PC-3 (cell line): ENCODE measurements around the genes STEAP1 and CYP51A1.

DNA sequence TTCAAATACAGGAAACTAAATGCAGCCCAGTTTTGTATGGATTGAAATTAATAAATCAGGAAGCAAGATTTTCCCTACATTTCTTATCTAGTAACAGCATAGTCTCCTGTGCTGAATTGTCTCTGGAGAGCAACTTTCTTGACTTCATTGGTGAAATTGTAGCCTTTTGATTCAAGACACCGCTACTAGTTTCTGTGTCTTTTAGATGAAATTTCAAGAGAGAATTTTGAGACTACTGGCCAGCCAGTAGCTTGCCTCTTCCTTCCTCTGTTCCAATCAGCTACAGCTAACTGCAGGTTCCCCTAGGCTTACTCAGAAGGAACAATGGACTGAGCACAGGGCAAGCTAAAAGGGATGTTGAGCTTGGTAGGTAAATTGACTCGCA, 80.9 kb downstream of the RUNDC3B start:
- RAMPAGE, long total RNA: no peak

- RAMPAGE, long total RNA: no peak
Measured at GRCh38 chr7:87875619-87876007, 547 bp downstream of the SLC25A40 start.

GRCh38 chr7:90154036-90155060, at the start of gene STEAP1:
STEAP1 (plus strand) TSS chr7:90154469.
- RAMPAGE, long total RNA: start-site peak on the plus strand at chr7:90154468-90154495, 85 and 78 reads in 2 replicates

DNA sequence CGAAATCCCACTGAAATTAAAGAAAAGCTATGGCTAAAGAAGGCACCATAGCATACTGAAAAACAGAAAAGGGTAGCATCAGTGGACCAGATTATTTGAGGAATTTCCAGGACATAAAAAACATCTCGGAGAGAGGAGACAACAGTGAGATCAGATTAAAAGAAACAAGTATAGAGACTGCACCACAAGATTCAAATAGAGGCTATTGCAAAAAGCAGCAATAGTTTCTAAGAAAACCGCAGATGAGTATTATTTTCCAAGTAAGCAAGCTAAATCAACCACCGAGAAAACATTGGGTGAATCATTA, 18.7 kb downstream of the STEAP1 start:
- RAMPAGE, long total RNA: no peak

- RAMPAGE, long total RNA: no peak
Measured at GRCh38 chr7:90461303-90461890, 8.0 kb upstream of the PTTG1IP2 start.

DNA sequence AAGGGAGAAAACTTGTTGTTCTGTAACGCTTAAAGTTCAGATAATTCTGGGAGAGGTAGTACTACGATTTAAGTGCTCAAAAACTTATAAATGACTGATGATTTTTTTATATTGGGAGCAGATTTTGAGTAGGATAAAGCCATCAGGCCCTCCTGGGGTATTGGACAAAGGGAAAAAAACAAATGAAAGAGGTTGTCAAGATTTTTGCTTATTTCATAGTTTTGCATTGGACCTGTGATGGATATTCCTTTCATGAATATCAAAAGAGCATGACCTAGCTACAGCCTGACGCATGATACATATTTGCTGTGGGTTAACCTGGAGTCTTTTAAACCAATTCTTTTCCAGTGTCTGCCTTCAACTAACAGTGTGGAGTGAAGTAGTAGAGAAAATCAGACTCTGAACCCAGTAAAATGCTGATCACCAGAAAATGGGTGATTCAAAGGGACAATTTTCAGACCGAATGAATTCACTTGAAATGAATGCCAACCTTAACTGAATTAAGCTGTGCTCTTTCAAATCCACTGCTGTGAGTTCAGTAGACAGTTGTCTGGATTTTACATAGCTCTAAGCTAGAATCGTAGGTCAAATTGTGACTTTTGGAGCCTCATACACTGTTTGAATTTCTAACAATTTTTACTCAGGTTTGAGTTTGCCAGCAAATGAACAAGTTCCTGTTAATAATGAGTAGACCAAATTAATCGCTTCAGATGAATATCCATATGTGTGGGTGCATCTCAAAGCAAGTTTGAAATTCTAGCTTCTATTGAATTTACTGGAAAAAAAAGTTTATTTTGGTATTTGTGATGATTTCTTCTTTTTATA, 123.0 kb downstream of the CDK14 start:
- RAMPAGE, long total RNA: no peak

DNA sequence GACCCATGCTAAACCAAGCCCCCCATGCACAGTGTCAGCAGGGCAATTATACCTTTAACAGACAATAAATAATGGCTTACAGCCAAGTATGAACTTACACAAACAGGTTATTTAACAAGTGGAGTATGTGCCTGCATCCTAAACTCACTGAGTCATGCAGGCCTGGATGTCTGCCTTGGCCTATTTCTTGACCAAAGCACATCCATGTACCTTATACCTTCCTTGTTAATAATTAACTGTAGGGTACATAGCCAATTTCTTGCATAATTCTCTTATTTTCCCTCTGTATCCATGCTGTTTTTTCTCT, 170.9 kb downstream of the CDK14 start:
- RAMPAGE, long total RNA: no peak

- RAMPAGE, long total RNA: no peak
Measured at GRCh38 chr7:90777101-90777580, 181.0 kb downstream of the CDK14 start.

GRCh38 chr7:91941705-91941850, 916 bp downstream of the AKAP9 start:
- RAMPAGE, long total RNA: no peak

- RAMPAGE, long total RNA: no peak
Measured at GRCh38 chr7:92097880-92098312, 36.4 kb downstream of the CYP51A1 start.

DNA sequence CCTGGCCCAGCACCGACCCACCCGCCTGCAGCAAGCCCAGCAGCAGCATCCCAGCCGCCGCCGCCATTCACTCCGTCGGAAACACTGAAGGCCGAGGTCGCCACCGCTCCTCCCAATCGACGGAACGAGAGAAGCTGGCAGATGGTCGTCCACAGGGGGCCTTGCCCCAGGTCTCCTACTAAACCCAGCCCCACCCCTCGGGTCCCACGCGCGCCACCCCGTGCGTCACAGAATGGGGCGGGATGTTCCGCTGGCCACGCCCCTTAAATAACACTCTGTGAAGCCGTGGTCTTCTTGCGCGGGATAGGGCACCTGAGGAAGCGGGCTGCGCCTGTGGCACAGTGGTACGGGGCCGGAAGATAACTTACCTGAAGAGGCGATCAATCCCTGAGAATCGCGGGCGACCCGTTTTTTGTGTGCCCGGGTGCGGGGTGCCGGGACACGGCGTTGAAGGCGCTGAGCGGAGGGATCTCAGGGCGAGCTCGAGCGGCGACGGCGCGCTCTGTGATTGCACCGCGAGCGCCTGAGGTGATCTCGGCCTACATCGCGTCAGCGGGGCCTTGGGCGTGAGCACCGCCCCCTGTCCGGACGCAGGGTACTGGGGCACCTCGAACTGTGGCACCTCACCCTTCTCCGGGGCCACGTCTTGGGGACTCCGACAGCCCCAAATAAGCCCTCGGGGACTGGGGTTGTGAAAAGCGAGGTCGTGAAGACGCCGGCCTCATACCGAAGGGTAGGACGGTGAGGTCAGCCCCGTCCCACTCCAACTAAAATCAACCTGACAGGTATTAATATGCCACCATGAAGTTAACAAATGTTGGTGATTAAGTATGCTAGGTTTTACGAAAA, at the start of gene CYP51A1:
Gene CYP51A1, minus strand, starts transcription at position 180 of the 849 bp plus-strand sequence.
- RAMPAGE, long total RNA: start-site peak on the minus strand centred at position 193 of the sequence, 35 bp wide, 134 and 67 reads in 2 replicates

DNA sequence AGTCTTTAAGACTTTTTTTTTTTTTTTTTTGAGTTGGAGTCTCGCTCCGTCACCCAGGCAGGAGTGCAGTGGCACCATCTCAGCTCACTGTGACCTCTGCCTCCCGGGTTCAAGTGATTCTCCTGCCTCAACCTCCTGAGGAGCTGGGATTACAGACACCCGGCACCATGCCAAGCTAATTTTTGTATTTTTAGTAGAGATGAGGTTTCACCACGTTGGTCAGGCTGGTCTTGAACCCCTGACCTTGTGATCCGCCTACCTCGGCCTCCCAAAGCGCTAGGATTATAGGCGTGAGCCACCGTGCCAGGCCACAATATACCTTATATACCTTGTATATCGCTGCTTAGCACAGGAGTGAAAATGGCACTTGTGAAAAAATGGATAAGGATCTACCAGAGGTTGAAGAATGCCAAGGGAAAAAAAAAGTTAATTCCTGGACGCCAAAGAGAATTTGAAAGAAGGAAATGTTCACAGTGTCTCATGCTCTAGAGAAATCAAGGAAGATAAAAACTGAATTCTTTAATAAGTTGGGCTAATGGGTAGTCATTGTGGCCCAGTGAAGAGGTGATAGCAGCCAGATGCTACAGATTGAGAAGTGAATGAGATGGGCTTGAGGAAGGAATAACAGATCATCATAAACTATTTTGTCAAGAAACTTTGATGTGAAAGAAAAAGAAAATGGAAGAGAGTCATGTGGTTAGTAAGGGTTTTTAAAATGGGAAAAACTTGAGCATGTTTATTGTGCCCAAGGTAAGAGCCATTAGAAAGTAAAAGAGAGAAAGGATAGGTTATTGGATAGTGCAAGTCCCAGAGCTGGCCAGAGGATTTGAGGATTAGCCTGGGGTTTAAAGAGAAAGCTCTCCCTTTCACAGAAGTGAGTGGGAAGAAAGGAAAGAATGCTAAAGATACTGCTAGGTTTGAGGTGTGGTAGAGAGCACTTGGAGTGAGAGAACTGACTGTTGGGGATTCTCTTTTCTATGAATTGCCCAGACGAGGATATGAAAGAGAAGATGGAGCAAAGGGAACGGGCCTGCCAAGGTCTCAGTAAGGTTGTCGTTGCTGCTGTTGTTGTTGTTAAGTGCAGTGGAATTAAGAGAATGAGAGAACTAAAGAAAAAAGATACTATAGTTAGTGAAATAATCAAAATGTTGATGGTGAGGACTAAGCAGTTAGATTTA, 98.5 kb upstream of the GATAD1 start:
- RAMPAGE, long total RNA: no peak

GRCh38 chr7:92765642-92766040, 70.7 kb downstream of the CDK6 start:
- RAMPAGE, long total RNA: no peak

- RAMPAGE, long total RNA: no peak
Measured at GRCh38 chr7:93906641-93906840, 174 bp downstream of the GNGT1 start.

- RAMPAGE, long total RNA: no peak
Measured at GRCh38 chr7:94003479-94004038, 596 bp downstream of the BET1 start.

GRCh38 chr7:94064673-94064982, 60.5 kb upstream of the BET1 start:
- RAMPAGE, long total RNA: no peak

GRCh38 chr7:94087628-94088088, 83.5 kb upstream of the BET1 start:
- RAMPAGE, long total RNA: no peak

- RAMPAGE, long total RNA: no peak
Measured at GRCh38 chr7:94197269-94197752, 193.2 kb upstream of the BET1 start.

DNA sequence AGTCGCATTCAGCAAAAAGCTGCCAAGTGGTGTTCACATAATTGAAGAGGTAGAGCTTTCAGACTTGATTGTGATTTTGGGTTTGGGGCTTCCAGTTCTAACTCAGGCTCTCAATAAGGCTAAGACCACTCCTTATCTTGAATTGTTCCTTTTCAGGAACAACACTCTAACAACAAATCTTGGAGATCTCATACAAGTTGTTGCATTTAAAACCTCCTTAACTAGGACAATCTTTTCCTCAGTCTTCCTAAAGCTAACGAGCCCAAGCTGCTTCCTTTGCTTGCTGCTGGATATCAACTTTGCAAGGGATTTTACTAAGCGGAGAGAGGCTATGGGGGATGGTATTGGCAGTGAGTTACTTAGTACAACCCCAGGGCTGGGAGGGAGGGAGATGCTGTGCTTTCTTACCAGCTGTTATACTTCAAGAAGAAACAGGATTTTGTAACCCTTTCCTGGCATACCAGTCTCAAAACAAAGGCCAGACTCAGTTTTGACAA, 19.6 kb upstream of the COL1A2 start:
- RAMPAGE, long total RNA: no peak

DNA sequence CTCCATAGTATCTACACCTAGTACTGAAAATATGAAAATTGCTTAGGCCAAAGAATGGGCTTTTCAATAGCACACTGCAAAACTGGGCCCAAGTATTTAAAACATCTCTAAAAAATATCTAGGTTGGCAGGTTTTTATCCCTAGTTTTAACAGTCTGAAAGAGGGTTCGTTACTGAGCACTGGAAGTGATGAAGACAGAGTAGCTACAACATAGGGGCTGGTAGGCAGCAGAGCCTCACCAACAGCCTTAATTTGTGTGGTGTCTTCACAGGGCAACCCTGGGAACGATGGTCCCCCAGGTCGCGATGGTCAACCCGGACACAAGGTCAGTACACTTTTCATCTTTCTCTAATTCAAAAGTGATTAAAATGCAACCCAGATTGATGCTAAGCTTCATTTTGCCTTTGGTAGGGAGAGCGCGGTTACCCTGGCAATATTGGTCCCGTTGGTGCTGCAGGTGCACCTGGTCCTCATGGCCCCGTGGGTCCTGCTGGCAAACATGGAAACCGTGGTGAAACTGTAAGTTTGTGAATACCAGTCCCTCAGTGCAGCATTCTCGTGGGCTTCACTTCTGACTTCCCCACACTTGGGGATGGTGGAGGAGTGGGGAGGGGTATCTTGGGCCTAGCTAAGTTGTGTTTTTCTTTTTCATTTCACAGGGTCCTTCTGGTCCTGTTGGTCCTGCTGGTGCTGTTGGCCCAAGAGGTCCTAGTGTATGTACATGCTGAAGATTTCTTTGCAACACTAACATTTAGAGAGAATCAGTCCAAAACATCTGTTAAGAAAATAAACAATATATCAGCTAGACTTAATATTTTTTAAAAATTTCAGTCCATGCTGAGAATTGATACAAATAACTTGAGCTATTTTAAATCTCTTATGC, 30.9 kb downstream of the COL1A2 start:
- RAMPAGE, long total RNA: no peak